Fallopian tube (tissue), 1 donor: ENCODE measurements around the genes ARHGAP19 and LOXL4.

- PRO-cap, result no peak
Observed at GRCh38 chr10:96980802-96981602, 148.9 kb downstream of the LCOR start.

- PRO-cap, result unidirectional peak, minus-strand start at chr10:97066772
Observed at GRCh38 chr10:97066544-97067054, 119.2 kb downstream of the SLIT1 start.

DNA sequence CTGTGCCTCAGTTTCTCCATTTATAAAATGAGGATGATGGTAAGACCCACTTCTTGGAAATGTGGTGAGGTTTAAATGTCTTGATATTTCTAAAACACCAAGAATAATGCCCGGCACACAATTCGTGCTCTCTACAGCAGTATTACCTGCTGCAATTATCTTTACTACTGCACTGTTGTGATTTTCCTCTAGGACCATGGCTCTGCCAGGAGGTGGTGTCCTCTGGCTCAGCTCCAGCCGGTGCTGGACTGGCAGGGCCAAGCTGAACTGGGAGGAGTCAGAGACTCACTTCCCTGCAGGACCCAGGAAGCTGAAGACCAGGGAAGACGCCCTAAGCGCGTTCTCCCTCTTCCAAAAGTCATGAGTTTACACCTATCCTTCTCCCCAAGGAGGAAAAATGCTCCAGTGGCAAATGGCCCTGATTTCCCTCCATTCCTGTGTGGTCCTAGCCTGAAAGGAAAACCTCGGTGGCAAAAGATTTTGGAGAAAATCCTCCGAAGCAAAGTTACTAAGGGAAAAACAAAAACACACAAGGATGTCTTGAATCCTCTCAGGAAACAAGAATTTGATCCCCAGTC, 15.4 kb downstream of the SLIT1 start:
- PRO-cap, result unidirectional peak, plus-strand start at position 305 of the sequence

DNA sequence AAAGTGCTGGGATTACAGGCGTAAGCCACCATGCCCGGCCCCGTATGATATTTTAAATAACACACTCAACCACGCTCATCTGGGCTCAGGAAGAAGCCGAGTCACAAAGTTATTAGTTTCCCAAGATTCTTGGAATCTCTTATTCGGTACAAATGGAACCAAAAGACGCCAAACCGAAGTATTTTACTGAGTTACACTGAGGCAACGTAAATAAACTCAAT, 973 bp downstream of the ARHGAP19 start:
- PRO-cap, result no peak

- PRO-cap, result bidirectional peak, plus-strand start at chr10:97292275, minus-strand start at chr10:97292331; unidirectional peak, minus-strand start at chr10:97292473; unidirectional peak, minus-strand start at chr10:97292553; unidirectional peak, minus-strand start at chr10:97292613
Observed at GRCh38 chr10:97292060-97293085, at the start of gene ARHGAP19. Gene ARHGAP19, minus strand, starts transcription at chr10:97292637.

- PRO-cap, result no peak
Observed at GRCh38 chr10:97321798-97322463, 2.9 kb downstream of the FRAT1 start.

DNA sequence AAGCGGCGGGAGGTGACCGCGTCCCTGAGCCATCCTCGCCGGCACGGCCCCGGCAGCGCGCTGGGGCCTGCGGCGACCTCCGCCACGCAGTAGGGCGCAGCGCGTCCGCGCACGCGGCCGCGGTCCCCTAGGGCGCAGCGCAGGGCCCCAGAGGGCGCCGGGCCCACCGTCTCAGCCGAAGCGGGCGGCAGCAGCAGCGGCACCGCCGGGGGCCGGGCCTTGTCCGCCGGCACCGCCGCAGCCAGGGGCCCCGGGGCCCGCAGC, 497 bp downstream of the FRAT2 start:
- PRO-cap, result no peak

DNA sequence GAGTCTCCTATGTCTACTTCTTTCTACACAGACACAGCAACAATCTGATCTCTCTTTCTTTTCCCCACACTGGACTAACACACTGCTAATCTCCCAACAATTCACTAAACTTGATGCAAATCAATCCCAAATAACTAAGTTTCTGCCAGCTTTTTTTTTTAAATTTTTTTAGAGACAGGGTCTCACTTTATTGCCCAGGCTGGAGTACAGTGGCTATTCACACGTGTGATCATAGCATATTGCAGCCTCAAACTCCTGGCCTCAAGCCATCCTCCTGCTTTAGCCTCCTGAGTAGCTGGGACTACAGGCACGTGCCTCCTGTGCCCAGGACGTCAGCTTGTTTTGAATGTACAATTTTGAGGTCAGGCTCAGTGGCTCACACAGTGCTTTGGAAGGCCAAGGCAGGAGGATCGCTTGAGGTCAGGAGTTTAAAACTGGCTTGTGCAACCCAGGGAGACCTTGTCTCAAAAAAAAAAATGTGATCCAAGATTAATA, 7.9 kb upstream of the PGAM1 start:
- PRO-cap, result no peak

DNA sequence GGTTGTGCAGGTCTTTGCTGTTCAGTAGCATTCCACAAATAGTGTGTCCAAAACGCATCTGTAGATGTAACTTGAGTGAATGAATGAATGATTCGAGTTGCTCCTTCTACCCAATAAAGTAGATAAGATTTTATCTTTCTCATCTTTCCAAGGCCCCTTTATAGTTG, 1.2 kb downstream of the PGAM1 start:
- PRO-cap, result no peak

- PRO-cap, result no peak
Observed at GRCh38 chr10:97539664-97540382, 32.8 kb upstream of the ANKRD2 start.

GRCh38 chr10:97578086-97578545, 5.5 kb downstream of the ANKRD2 start:
- PRO-cap, result no peak

- PRO-cap, result no peak
Observed at GRCh38 chr10:97633892-97634247, 570 bp upstream of the MORN4 start.

- PRO-cap, result bidirectional peak, plus-strand start at chr10:97641413, minus-strand start at chr10:97641345
Observed at GRCh38 chr10:97641222-97641973, 927 bp downstream of the PI4K2A start.

GRCh38 chr10:97714835-97715632, 1.5 kb downstream of the MARVELD1 start:
- PRO-cap, result bidirectional peak, plus-strand start at chr10:97714954, minus-strand start at chr10:97714744

- PRO-cap, result no peak
Observed at GRCh38 chr10:97757117-97757621, 14.6 kb downstream of the SFRP5 start.

GRCh38 chr10:97848939-97849430, 658 bp upstream of the GOLGA7B start:
- PRO-cap, result no peak

- PRO-cap, result no peak
Observed at GRCh38 chr10:98152933-98153445, 18.5 kb downstream of the R3HCC1L start.

DNA sequence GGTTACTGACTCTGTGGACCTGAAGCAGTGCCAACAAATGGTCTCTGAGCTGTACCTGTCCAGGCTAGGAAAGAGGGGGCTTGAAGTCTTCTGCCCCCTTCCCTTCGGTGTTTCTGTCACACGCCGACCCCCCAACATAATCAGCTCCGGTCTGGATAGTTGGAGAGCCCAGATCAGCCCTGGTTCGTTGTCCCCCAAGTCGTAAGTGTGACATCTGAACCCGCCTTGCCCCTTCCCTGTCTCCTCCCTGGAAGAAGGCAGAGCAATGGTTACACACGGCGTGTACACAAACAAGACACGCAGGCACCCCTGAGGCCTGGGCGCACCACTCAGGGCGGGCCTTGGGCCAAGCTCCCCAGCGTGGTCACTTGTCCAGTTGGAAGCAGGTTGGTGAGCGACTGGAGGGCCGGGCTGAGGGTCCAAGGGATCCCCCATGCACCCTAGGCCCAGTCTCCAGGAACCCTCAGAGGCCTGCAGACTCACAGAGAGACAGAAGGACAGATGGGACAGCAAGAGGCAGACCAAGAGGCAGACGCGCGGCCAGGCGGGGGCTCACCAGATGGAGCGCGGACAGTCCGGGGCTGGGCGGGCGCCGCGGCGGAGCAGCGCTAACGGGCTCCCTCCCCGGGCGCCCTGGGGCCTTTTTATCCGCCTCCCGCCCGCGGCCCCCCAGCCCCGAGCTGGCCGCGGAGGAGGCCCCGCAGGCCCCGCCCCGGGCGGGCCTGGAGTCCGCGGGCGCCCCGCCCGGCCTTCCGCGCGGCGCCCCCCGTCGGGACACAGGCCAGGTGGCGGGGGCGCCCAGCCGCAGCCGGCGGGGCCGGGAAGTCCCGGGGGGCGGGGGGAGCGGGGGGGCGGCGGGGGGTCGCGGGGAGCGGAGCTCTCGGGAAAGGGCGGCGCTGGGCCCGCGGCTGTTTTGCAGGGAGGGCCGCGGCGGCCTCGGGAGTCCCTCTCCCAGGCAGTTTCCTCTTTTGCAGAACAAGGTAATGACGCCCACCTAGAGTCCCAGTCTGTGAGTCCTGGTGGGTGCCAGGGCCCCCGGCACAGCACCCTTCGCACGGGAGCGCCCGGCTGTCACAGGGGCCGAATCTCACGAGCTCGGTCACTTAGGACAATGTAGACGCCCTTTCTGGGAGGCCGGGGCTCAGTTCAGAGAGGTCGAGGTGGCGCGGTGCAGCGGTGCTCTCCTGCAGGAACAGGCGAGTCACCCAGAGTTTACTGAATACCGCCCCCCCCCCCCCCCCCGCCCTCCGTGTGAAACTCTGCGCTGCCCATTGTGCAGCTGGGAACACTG, at the start of gene LOXL4:
LOXL4 (minus strand) TSS at position 619 of the 1,291 bp plus-strand sequence.
- PRO-cap, result bidirectional peak, plus-strand start at position 573 of the sequence, minus-strand start at position 646 of the sequence

DNA sequence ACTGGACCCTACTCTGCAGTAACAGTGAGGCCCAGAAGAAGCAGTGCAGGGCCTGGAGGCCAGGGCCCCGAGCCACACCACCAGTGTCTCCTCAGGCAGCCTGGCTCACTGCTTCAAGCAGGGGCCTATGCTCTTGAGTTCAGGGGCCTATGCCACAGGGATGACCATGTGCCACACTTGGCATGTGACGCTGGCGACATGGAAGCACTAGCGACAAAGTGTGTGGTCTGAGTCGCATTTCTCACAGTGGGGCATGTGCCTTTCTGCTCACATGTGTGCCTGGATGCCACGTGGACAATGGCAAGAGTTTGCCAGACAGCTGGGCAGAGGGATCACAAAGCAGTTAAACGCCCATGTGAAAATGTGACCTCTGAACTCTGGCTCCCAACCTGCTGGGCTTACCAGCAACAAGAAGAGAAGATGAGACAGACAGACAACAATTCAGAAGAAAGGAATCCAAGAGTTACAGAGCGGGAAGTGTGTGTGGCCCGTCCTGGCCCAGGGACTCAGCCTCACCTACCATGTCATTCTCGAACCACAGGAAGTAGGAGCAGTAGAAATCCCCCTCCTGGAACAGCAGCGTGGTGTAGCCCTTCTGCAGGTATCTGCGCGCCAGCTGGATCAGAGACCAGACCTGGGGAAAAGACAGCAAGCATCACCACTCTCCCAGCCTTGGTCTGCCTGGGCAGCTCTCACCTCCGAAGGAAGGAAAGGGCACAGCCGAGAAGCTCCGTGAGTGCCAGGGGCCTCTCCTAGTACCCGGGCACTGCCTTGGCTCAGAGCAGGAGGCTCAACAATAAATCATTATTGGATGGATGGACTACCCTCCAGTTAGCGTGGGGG, 4.8 kb upstream of the PYROXD2 start:
- PRO-cap, result no peak

DNA sequence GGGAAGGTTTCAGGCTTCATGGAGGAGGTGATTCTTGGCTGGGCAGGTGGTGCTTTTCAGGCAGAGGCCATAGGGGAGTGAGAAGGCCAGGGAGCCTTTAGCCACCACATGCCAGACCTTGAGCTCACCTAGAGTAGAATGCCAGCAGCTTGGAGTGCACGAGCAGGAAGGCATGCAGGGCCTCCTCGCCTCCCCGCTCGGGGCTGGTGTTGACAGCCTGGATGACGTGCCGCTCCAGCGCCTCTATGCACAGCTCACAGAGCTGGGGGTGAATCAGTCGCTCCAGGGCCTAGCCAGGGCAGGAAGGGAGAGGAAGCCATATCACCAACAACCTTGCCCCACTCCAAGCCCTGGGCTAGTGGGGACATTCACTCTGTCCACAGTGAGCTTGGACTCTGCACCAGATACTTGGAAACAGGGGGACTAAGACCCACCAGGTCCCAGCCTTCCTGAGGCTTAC, 15.7 kb downstream of the HPS1 start:
- PRO-cap, result no peak